Left cardiac atrium (tissue), 1 donor: ENCODE data around the genes BIRC6 and VIT.

GRCh38 chr2:32064378-32064878 lies 1.1 kb downstream of the SPAST start:
- PRO-cap, result no peak

- PRO-cap, result bidirectional peak, plus-strand start at chr2:32357216, minus-strand start at chr2:32356916
Observed at GRCh38 chr2:32356275-32357558, at the start of gene BIRC6. TSS of gene BIRC6 (plus strand) at chr2:32357023.

DNA sequence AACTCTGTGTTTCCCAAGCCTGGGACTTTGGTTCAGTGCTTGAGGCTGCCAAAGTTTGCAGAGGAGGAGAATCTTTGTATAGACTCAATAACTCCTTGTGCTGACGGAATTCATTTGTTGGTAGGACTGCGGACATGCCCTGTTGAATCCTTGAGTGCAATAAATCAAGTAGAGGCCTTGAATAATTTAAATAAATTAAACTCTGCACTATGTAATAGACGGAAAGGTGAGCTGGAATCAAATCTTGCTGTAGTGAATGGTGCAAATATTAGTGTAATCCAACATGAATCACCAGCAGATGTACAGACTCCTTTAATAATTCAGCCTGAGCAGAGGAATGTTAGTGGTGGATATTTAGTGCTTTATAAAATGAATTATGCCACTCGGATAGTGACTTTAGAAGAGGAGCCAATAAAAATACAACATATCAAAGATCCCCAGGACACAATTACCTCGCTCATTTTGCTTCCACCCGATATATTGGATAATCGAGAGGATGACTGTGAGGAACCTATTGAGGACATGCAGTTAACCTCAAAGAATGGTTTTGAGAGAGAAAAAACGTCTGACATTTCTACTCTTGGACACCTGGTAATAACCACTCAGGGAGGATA lies 58.7 kb downstream of the BIRC6 start:
- PRO-cap, result no peak

DNA sequence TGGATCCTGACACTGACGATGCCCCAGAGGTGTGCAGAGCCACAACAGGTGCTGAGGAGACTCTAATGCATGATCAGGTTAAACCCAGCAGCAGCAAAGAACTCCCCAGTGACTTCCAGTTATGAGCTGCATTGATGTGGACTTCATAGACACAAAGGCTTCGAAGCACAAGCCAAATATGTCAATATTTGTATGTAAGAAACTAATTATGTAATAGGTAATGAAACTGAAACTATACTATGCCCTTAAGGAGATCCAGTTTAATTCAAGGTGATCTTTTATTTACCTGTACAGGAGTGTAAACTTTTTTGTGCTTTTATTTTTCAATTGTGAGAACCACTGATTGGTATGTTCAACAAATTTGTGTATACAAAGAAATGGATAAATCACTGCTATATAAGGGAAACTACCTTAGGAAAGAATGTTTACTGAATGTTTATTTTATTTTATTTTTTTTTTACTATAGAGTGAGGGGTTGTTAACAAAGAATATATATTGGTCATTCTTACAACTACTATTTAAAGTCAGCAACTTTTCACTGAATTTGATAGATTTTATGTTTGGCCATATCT lies 10.0 kb upstream of the TTC27 start:
- PRO-cap, result no peak

DNA sequence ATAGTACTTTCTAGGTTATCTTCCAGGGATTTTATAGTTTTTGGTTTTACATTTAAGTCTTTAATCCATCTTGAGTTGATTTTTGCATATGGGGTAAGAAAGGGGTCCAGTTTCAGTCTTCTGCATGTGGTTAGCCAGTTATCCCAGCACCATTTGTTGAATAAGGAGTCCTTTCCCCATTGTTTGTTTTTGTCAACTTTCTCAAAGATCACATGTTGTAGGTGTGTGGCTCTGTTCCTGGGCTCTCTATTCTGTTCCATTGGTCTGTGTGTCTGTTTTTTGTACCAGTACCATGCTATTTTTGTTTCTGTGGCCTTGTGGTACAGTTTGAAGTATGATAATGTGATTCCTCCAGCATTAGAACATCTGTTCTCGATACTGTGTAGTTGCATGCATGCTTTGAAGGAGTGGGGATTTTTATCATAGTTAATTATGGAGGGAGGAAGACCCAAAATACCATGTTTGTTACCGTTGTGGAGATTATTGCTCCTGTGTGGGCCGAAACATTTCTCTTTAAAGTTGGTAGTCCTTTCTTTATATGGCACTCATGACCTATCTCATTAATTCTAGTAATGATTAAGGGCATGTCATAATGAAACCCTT lies 87.4 kb downstream of the TTC27 start:
- PRO-cap, result no peak

DNA sequence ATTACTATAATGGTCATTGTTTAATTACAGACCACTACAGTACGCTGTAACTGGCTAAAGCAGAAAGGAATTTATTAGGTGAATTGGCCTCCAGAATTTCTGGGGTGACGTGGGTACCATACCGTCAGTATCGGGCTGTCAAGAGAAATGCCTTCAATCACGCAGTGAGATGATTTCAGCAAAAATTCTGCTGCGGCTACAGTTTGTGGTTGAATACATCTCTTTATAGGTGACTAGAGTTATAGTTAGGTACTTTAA lies 128.2 kb downstream of the TTC27 start:
- PRO-cap, result no peak

DNA sequence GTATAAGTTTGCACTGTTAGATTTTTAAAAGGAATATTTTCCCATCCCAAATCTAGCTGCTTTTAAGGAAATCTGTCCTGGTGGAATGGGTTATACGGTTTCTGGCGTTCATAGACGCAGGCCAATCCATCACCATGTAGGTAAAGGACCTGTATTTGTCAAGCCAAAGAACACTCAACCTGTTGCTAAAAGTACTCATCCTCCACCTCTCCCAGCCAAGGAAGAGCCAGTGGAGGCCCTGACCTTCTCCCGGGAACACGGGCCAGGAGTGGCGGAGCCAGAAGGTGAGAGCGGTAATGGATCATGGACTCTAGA lies 219.3 kb upstream of the RASGRP3 start:
- PRO-cap, result no peak

- PRO-cap, result no peak
Observed at GRCh38 chr2:33442645-33443117, 33.8 kb upstream of the RASGRP3 start.

- PRO-cap, result bidirectional peak, plus-strand start at chr2:33477993, minus-strand start at chr2:33477700
Observed at GRCh38 chr2:33477283-33478095, 1.0 kb downstream of the RASGRP3 start.

GRCh38 chr2:34254381-34255047 lies 655.4 kb upstream of the FAM98A start:
- PRO-cap, result no peak

DNA sequence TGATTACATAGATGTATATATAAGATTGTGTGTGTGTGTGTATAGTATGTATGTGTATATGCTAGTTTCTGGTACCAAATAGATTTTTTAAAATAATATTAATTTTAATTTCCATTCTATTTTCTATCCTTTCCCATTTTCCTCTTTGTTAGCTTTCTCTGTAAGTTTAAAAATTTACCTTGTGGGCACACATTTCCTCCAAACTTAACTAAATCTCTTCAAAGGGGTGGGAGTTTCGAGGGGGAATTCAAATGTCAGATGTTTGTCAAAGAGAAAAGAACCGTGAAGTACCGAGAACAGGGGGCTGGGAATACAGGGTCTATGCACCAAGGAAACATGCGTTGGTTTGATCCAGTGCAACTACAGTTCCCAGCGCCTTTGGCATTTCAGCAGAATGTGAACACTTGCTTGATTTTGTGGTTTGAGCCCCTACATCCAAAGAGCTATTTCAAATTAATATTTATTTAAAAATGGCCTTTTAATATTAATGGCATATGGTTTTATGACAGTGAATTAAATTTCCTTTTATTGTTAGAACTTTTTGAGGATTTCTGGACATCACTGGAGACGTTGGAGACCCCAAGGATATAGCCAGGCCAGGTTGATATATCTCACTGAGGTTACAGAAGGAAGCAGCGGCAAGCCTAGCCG lies 9.4 kb downstream of the CRIM1 start:
- PRO-cap, result no peak

DNA sequence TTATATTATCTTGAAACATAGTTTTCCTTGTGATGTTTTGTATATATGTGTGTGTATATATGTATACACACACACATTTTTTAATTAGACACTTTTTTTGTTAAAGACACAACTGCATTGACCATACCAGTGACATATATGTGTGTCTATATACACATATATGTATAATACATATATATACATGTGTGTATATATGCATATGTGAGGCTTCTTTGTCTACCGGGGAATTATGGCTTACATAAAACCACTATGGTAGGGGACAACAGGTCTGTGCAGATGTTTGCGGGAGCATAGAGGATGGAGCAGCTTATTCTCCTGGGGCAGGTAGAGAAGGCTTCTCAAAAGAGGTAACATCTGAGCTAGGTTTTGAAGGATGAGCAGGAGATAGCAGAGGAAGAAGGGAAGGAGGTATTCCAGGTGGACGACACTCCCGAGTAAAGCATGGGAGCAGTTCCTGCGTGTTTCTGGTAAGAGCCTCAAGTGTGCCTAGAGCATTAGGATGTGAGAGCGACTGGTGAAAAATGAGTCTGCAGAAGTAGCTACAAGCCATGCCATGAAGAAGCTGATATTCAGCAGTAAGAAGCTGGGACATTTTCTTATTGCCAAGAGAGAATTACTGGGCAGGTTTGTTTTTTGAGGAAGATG lies 37.9 kb downstream of the CRIM1 start:
- PRO-cap, result no peak

- PRO-cap, result no peak
Observed at GRCh38 chr2:36402137-36402796, 46.7 kb downstream of the CRIM1 start.

DNA sequence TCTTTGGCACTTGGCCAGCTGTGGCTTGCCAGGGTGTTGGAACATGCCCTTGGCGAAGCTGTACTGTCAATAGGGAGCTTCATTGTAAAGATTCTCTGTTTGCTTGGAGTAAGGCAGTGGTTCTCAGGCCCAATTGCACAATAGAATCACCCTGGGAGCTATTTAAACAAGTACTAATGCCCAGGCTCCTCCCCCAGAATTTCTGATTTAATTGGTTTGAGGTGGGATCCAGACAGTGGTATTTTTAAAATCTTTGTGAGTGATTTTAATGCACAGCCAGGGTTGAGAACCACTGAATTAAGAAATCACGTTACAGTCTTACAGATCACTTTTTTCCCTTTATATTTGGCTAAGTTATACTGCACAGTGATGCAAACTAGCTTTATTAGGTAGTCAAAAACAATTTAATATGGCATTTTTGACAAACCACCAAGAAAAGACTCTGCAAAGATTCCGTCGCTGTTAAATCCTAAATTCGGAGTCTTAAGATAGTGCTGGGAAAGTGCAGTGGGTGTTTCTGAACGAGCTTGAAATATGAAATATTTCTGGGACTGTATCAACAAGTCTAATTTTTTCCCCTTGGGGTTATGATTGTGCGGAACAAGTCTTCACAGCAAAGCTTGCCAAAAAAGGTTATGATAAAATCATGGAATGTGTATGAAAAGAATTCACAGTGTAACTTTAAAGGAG lies 78.0 kb downstream of the CRIM1 start:
- PRO-cap, result no peak

- PRO-cap, result no peak
Observed at GRCh38 chr2:36441022-36441549, 85.5 kb downstream of the CRIM1 start.

DNA sequence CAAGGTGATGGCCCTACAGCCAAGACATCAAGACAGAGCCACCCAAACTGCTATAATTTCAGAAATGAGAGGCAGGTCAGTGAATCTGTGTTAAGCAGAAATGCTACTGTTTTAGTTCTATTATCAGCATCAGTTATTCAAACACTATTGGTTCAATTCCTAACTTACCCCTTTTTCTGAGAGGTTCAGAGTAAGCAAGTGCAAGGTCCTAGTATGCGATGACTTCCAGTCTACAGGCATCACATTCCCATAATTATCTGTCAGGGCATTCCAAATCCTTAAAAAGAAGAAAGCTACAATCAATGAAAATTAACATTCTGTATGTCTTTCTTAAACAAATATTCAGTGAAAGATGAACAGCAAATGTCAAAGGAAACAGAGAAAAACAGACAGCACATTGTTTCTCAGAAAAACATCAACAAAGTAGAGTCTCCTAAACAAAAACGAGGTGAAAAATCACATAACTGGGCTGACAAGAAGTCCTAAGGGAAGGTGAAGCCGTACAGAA lies 7.2 kb downstream of the FEZ2 start:
- PRO-cap, result no peak

DNA sequence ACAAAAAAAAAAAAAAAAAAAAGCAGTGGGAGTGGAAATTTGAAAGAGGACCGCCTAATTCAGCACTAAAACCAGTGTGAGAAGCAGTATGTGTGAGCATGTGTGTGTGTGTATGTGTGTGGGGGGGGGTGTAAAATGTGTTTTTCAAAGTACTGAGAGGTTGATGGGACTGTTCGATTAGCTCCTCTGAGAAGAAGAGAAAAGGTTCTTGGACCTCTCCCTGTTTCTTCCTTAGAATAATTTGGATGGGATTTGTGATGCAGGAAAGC lies at the start of gene VIT:
Gene VIT (plus strand): TSS at position 74 of the 269 bp plus-strand sequence.
- PRO-cap, result no peak

DNA sequence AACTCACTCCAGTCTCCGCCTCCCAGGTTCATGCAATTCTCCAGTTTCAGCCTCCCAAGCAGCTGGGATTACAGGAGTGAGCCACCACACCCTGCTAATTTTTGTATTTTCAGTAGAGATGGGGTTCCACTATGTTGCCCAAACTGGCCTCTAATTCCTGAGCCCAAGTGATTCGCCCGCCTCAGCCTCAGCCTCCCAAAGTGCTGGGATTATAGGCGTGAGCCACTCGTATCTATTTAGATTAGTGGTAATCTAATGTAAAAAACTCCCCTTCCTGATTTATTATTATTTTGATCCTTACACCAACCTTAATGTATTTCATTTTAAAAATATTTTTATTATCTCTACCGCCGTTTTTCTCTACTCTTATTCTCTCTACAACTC lies 66.4 kb downstream of the STRN start:
- PRO-cap, result no peak

- PRO-cap, result no peak
Observed at GRCh38 chr2:36961719-36962219, 4.6 kb downstream of the STRN start.

- PRO-cap, result no peak
Observed at GRCh38 chr2:36962884-36963463, 3.4 kb downstream of the STRN start.